Penis (tissue), 1 donor: ENCODE measurements around a stretch of chr6.

GRCh38 chr6:92908307-92908905 lies 511.0 kb downstream of the EPHA7 start:
- PRO-cap, result no peak

GRCh38 chr6:94558952-94559516 lies 1018.3 kb upstream of the MANEA start:
- PRO-cap, result no peak

- PRO-cap, result no peak
Observed at GRCh38 chr6:94784331-94784741, 793.0 kb upstream of the MANEA start.

DNA sequence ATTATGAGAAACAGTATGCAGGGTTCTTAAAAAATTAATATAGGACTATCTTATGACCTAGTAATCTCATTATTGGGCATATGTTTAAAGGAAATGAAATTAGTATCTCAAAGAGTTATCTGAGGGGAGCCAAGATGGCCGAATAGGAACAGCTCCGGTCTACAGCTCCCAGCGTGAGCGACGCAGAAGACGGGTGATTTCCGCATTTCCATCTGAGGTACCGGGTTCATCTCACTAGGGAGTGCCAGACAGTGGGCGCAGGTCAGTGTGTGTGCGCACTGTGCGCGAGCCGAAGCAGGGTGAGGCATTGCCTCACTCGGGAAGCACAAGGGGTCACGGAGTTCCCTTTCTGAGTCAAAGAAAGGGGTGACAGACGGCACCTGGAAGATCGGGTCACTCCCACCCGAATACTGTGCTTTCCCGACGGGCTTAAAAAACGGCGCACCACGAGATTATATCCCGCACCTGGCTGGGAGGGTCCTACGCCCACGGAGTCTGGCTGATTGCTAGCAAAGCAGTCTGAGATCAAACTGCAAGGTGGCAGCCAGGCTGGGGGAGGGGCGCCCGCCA lies 635.2 kb upstream of the MANEA start:
- PRO-cap, result no peak

- PRO-cap, result no peak
Observed at GRCh38 chr6:96186675-96186944, 170.8 kb downstream of the FUT9 start.

DNA sequence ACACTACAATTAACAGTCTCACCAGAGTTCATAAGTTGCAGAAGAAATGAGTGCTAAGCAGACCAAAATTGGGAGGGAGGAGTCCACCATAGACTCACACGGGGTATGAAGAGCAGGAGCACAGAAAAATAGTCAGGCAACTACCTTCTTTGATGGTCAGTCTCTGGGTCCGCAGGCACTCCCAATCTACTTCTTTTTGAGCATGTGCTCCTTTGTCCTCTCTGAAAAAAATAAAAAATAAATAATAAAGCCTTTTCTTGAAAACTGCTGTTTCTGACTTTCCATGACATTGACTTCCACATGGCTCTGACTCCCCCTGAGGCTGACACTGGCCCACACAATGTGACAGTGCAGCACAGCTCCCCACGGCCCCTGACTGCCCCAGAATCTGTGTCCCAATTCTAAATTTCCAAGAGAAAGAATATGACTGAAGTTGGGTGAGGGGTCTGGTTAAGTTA lies 127.3 kb downstream of the GPR63 start:
- PRO-cap, result no peak

- PRO-cap, result no peak
Observed at GRCh38 chr6:96885247-96885849, 12.3 kb downstream of the NDUFAF4 start.

DNA sequence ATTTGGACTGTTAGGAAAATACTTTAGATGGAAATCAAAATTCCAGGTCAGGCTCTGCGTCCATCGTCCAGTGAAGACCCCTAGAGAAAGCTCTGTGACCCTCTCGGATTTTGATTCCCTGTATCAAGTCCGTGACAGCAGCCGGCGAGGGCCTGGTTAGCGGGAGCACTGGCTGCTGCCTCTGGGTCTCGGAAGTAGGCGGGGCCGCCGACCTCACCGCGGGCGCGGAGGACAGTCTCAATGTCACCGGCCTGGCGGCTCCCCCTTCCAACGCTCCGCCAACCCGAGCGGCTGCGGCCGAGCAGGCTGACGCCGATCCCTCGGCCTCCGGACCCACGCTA lies 460 bp downstream of the NDUFAF4 start:
- PRO-cap, result unidirectional peak, plus-strand start at position 216 of the sequence

- PRO-cap, result no peak
Observed at GRCh38 chr6:97407283-97407528, 124.2 kb upstream of the MMS22L start.

DNA sequence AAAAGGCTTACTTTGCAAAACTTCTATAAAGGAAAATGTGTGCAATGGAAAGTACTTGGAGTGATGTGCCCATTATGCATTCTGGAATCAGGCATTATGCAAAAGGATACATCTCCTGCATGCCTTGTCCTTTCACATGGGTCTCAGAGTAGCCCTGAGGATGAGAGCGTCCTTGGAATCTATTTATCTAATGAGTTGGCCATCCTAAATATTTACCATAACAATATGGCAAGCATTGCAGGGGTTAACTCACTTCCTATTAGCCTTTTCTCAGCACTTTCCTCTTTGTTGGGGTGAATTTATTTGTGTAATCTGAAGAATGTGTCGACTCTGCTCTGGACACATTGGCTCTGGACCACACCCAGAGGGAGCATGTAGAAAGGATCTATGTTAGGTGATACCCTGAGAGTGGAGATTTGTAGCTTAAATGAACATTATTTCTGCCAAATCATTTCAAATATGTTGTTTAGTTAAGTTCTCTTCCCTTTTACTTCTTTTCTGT lies 756.9 kb upstream of the MMS22L start:
- PRO-cap, result no peak

DNA sequence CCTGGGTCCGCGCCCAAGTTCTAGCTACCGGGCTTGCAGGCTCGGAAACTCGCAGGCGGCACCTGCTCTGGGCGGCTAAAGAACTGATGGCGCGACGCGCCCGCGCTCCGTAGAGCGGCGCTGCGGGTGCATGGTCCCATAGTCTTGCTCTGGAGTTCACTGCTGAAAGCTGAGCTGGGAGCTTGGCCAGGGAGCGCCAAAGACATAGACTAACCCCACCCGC lies 1.3 kb upstream of the POU3F2 start:
- PRO-cap, result no peak

- PRO-cap, result no peak
Observed at GRCh38 chr6:99415238-99415869, 9.8 kb downstream of the PNISR start.

GRCh38 chr6:99426329-99426816 lies 1.3 kb upstream of the PNISR start:
- PRO-cap, result no peak

DNA sequence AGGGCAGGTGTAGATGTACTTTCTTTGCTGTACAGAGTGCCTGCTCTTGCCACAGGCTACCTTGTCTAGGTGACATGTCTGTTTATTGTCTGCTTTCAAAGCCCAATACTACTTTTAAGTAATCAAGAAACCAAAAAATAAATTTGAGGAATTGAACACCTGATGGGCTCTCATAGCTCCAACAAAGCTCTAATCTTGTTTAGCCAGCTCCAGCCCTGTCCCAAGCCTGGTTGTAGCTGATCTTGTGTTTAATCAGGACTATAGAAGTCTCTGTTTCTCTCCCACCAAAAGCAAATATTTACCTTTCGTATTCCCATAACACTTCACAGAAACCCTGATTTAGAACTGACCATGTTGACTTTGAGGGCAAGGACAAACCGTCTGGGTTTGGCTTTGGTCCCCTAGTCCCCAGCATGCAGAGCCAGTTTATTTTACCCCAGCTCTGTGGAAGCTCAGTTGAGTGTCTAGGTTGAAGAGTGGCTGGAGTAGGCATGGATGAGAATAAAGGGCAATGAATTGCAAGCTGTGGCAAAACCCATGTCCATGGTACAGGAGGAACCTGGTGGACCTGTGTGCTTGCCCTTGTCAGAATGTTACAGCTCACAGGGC lies 17.9 kb upstream of the SIM1 start:
- PRO-cap, result no peak

GRCh38 chr6:103127739-103128166 lies 1732.0 kb downstream of the HACE1 start:
- PRO-cap, result no peak

DNA sequence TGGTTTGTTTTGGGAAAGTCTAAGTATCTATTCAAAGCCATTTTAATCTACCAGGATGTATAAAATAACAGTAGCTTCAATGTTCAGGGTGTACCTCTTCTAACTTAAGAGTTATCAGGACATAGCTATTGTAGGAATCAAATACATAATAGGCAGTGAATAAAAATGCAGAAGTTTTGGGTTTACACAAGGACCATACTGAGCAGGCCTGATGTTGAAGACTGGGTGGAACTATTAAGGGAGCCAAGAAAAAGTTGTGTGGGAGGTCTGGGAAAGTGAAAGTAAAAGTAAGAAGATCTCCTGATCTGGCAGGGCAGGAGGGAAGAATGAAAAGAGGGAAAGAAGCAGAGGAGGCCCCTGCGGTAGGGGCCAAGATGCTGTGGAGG lies 1184.0 kb downstream of the HACE1 start:
- PRO-cap, result no peak

DNA sequence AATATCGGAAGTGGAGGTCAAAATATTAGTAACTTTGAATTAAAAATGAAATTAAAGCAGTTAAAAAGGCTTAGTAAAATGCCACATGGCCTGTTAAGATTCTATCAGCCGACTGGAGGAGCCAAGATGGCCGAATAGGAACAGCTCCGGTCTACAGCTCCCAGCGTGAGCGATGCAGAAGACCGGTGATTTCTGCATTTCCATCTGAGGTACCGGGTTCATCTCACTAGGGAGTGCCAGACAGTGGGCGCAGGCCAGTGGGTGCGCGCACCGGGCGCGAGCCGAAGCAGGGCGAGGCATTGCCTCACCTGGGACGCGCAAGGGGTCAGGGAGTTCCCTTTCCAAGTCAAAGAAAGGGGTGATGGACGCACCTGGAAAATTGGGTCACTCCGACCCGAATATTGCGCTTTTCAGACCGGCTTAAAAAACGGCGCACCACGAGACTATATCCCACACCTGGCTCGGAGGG lies 1150.8 kb downstream of the HACE1 start:
- PRO-cap, result no peak

GRCh38 chr6:104450414-104450708 lies 409.4 kb downstream of the HACE1 start:
- PRO-cap, result no peak

- PRO-cap, result no peak
Observed at GRCh38 chr6:105600150-105600898, 197.4 kb upstream of the PREP start.

DNA sequence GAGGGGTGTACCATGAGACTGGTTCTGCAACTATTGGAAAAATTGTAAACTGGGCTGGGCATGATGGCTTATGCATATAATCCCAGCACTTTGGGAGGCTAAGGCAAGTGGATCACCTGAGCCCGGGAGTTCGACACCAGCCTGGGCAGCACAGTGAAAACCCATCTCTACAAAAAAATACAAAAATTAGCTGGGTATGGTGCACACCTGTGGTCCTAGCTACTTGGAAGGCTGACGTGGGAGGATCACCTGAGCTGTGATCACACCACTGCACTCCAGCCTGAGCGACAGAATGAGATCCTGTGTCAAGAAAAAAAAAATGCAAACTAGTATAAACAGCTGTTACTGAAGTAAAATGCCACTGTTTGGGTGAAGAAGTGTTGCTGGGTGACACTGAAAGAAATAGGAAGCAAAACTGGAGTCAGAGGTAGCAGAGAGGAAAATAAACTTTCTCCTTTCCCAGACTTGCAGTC lies 241.1 kb upstream of the PREP start:
- PRO-cap, result no peak